Metanephros (tissue), 2 donors: ENCODE measurements around the gene ZSCAN10.

GRCh38 chr16:2586232-2587026 is 48.6 kb downstream of the PDPK1 start:
- RAMPAGE, long total RNA, result no peak

DNA sequence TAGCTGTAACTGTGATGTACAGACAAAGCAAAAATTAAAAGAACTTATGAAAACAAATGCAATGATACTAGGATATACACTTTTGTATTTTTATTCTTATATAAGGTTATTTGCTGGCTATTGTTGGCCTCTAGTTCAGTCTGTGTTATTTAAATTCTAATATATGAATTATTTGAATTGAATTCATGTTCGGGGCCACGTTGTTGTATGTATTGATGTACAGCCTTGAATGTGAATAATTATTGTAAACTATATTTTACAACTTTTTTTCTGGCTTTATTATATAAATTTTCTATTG is 64.9 kb downstream of the PDPK1 start:
- RAMPAGE, long total RNA, result no peak

GRCh38 chr16:2672927-2674084 is 9.0 kb upstream of the KCTD5 start:
- RAMPAGE, long total RNA, result start-site peak on the minus strand at chr16:2673346-2673421, 456 and 39 reads in 2 replicates

- RAMPAGE, long total RNA, result no peak
These were observed 241 bp upstream of the KCTD5 start for GRCh38 chr16:2682100-2682464.

GRCh38 chr16:2719229-2719745 is 737 bp downstream of the PRSS27 start:
- RAMPAGE, long total RNA, result no peak

DNA sequence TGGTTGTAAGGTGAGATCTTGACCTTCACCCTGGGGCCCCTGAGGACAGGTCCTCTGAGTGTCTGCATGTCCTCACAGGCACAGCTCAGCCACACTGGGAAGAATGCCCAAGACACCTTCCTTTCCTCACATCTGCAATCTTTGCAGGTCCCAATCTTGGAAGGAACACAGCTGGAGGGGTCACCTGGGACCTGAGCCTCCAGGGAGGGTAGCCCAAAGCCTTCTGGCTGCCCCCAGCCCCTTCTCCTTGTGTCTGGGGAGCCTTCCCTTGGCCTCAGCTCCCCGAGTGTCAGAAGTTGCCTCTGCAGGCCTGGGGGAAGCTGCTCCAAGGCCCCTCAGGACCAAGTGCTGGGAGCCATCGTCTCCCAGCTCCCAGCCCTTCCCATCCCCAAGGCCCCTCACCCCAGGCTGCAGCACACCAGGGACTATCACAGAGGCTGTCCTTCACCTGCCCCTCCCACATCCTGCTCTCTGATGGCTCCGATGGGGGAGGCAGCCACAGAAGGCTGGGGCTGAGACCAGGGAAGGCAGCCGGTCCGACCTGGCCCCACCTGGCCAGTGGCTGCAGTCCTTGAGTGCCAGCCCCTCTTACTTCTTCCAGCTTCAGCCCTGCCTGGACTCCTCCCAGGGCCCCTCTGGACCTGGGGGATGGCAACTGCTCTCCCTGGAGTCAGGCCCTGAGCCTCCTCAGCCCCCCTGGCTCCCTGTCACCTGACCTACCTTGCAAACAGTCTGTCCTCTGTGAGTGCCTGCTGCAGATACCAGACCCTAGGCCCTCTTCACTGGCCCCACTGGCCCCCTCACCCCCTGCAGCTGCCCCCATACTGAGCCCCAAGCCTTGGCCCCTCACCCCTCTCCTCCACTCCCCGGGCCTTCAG is 12.9 kb upstream of the SRRM2 start:
- RAMPAGE, long total RNA, result no peak

GRCh38 chr16:2757723-2758387 is 5.4 kb downstream of the SRRM2 start:
- RAMPAGE, long total RNA, result no peak

- RAMPAGE, long total RNA, result no peak
These were observed 11.1 kb downstream of the ELOB start for GRCh38 chr16:2766025-2766344.

- RAMPAGE, long total RNA, result no peak
These were observed 10.1 kb downstream of the ELOB start for GRCh38 chr16:2766724-2767718.

DNA sequence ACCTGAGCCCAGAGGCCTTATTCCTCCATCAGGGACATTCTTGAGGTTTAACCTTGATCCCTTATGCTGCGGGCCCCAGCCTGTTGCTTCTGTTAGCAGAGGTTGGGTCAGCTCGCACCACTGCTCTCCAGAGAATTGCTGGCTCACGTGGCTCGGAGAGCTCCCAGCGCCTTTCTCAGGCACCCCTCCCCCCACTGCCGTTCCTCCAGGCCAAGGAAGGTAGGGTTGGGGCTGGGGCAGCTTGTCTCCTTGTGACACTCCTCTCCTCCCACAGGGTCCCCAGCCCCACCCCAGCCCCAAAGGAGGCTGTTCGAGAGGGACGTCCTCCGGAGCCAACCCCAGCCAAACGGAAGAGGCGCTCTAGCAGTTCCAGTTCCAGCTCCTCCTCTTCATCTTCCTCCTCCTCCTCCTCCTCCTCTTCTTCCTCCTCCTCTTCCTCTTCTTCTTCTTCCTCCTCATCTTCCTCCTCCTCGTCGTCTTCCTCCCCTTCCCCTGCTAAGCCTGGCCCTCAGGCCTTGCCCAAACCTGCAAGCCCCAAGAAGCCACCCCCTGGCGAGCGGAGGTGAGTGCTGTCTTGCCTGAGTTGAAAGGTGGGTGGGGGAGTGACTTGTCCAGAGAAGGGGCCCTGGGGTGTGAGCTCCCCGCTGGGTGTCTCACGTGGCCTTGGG is 8.2 kb downstream of the ELOB start:
- RAMPAGE, long total RNA, result no peak

DNA sequence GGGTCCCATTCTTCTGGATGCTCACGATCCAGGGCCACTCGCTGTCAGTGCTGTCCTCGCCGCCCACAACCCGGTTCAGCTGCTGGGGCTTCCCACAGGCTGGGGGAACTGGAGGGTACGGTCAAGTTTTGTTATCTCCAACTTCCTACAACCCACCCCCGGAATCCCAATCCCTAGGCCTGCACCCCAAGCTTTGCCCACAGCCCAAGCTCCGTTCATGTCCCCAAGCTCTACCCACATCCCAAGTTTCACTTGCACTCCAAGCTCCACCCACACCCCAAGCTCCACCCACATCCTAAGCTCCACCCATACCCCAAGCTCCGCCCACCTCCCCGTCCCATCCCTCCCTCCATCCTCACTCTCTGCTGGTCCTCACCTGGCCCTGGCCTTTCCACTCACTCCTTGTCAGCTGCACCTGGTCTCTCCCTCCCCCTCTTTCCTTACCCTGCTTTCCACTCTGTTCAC is 1.8 kb downstream of the PRSS22 start:
- RAMPAGE, long total RNA, result no peak

DNA sequence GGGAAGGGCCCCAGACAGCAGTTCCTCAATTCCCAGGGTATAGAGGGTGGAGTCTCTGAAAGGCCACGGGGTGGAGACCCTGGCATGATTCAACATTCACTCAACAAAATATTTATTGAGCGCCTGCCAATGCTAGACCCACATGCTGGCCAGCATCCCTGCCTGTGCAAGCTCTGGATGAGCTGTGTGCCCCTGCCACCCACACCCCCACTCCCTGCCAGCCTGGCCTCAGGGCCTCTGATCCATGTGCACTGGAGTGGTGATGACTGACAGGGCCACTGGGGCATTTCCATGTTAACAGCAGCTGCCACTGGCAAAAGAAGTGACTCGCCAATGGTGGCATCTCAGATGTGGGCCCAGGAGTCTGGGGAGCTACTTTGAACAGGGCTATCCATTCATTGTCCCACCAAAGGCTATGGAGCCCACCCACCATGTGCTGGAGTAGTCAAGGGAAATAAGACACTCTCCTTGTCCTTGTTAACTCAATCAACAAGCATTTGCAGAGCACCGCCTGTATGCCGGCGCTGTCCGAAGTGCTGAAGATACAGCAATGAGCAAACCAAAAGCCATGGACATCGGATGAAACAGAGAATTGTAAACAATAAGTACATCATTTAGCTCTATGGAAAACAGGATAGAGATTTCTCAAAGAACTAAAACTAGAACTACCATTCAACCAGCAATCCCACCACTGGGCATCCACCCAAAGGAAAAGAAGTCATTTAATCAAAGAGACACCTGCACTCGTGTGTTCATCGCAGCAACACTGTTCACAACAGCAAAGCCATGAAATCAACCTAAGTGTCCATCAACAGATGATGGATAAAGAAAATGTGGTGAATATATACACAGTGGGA is 3.1 kb upstream of the PRSS22 start:
- RAMPAGE, long total RNA, result no peak

GRCh38 chr16:2891164-2891487 is 8.1 kb downstream of the FLYWCH2 start:
- RAMPAGE, long total RNA, result no peak

DNA sequence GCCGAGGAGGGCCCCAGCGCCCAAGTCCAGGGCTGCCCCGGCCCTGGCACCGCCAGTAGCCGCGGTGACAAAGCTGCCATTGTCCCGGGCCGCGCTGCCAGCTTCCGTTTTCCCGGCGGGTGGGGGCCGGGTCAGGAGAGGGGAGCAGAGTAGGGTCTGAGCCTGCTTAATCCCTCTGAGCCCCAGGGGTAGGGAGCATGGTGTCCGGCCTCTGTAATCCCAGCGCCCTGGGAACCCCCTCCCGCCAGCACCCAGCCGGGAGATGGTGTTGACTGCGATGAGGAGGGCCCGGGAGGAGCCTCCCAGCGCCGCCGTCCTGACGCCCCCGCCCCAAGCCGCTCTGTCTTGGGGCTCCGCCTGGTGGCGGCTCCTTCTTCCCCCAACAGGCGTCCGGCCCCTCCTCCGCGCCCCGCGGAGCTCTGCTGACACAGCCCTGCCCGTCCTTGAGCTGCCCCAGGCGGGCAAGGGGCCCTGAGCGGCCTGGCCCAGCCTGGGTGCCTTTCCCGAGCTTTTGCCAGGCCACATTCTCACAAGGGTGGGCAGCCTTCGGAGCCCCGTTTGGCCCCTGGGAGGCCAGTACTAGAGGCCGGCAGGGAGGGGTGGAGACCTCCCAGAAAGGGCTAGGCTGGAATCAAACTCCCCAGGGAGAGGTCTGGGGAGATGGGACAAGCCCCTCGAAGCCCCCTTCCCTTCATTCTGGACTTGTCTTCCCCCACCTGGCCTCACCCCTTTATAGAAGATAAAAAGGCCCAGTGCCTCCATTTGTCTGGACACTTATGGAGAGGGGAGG is 959 bp downstream of the PAQR4 start:
- RAMPAGE, long total RNA, result no peak

GRCh38 chr16:3027856-3028596 is 4.2 kb downstream of the THOC6 start:
- RAMPAGE, long total RNA, result no peak

- RAMPAGE, long total RNA, result no peak
These were observed 5.0 kb downstream of the THOC6 start for GRCh38 chr16:3028597-3029497.

- RAMPAGE, long total RNA, result no peak
These were observed at the start of gene ZSCAN10 for GRCh38 chr16:3099026-3099541. TSS of gene ZSCAN10 (minus strand) at chr16:3099294.

DNA sequence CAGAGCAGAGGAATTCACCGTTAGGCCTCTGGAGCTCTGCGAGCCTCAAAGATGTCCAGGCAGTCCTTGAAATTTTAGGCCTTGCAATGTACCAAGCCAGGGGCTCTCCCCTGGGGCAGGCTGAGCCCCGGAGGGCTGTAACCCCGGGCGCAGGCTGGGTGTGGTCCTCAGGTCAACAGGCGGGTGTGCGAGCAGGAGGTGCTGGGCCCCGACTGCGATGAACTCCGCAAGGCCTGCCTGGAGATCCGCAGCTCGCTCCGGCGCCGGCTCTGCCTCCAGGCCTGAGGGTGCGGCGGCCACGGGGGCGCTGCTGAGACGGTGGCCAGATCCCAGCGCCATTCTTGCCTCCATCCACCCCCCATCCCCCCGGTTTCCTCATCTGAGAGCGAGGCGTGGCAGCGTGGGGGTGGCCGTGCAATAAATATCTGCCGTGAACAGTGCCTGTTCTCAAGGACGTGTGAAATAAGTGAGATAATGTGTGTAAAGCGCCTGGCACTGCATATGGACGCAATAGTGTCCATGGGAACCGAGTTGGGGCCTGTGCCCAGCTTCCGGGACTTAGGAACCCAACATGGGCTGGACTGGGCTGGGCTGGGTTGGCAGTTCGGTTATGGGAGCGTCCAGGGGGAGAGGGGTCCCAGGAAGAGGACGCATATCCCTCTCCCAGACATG is 14.8 kb downstream of the ZNF213 start:
- RAMPAGE, long total RNA, result no peak

- RAMPAGE, long total RNA, result no peak
These were observed 2.6 kb upstream of the MEFV start for GRCh38 chr16:3259050-3259440.

- RAMPAGE, long total RNA, result no peak
These were observed 8.6 kb upstream of the ZNF263 start for GRCh38 chr16:3274189-3275517.